ENCODE data around the gene WDR35.

DNA sequence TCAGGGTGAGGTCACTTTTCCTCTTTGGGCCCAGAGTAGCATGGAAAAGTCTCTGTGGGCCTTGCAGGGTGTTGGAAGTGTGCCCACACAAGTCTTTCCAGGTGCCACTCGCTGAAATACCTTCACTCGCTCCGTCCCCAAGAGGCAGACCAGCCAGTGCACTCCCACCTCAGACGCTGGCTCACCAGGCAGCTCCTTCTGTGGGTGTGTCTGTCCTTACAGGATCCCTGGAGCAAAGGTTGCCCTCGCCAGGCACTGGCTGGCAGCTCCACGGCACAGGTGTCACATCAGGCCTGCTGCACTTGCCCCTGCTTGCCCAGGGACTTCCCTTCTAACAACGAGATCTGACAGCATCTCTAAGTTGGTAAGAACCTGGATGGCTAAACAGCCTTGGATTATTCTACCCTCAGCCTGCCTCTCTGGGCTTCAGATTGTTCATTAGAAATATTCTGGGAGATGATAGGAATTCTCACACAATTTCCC is 261.9 kb downstream of the MYCN start:
- PRO-cap, result no peak
- RAMPAGE, long total RNA, 4 experiments, result no peak in any of the 4 experiments

DNA sequence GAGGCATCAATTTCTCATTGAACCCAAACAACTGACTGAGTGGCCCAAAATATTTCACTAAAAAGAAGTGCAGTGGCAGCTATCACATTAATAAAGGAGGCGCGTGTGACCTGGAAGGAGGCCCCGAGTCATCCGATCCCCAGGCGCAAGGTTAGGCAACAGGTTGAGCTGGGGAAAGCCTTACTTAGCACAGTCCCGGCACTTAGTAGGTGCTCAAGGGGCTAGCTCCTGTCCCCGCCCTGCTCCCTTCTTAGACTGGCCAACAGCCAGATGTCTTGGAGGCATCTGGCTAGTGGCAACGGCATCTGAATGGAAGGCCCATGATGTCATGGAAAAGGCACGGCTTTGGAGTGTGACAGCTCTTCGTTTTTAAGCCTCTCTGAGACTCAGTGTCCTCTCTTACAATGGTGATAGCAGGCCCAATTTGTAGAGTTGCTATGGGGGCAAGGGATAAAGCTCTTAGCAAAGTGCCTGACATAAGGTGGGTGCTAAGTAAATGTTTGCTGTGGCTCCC is 258.3 kb downstream of the CYRIA start:
- PRO-cap, result no peak
- RAMPAGE, long total RNA, 4 experiments, result no peak in any of the 4 experiments

GRCh38 chr2:16617089-16617805 is 48.4 kb downstream of the CYRIA start:
- PRO-cap, result no peak
- RAMPAGE, long total RNA, 4 experiments, result no peak in any of the 4 experiments

DNA sequence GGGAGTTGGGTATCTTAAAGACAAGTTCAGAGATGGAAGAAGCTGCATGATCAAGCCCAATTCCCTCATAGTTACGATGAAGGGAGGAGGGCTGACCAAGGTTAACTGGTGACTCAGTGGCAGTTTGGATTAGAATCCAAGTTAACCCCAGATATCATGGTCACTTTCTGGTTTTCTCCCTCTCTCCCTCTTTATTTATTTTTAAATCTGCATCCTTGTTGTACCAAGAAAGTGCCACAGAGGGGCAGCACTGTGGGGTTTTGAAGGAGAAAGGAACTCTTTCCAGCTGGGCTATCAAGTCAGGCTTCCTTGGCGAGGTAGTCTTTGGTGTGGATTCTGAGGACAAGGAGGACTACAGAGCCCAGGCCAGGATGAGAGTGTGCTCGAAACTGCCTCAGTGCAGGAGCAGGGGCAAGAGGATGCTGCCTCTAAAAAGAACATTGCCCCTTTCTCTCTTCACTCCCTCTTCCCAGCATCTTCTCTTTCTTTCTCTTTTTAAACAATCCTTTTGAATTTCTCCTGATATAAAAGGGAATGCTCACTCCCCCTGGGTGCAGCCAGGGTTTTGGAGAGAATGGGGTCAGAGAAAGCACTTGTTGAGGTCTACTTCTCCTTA is 47.7 kb downstream of the CYRIA start:
- PRO-cap, result no peak
- RAMPAGE, long total RNA, 4 experiments, result no peak in any of the 4 experiments

DNA sequence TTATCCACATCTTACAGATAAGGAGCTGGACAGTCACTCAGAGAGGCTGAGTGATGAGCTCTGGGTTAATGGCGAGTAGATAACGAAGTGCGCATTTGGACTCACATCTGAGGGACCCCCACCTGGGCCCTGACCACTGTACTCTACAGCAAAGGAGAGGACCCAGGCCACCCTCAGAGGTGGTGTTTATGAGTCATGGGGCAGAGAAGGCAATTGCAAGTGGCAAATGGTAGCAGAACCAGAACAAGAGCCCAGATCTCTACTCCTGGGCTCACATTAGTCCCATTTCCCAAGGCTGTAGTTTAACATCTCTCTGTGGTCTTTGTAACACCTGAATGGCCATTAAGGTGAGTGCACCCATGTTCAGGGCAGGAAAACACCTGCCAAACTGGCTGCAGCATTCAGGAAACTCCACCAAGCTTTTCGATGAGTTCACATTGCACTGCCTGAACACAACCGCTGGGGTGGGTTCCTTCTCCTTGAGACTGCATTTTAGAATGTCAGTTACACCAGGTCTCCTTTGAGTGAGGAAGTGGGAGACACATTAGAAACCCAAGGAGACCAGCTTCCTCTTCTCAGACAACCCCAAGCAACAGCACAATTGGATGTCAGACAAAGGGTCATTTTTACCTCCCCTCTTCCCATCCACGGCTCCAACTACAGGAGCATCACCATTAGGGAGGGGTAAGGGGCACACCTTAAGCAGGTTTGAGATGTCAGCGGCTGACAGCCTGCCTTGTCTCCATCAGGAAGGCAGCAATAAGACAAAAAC is 35.3 kb downstream of the CYRIA start:
- PRO-cap, result no peak
- RAMPAGE, long total RNA, 4 experiments, result no peak in any of the 4 experiments

DNA sequence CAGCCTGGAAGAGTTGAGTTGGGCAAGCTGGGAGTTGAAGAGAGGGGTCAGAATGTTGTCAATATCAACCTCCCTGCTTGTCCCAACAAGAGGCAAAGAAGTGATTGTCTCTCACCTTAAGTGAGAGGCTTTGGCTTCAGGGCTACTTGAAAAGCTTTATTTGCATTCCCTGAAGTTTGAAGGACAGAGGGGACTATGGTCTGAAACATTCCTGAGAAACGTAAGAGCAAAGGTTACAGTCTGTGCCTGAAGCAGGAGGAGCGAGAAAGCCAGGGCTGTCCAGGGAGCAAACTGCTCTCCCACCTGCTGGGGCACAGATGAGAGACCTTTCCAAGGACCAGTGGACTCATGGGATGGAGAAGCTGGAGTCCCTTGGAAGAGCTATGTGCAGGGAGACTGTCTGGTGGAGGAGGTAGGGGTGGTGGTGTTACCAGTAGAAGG is 97.7 kb upstream of the CYRIA start:
- PRO-cap, result no peak
- RAMPAGE, long total RNA, 4 experiments, result no peak in any of the 4 experiments

DNA sequence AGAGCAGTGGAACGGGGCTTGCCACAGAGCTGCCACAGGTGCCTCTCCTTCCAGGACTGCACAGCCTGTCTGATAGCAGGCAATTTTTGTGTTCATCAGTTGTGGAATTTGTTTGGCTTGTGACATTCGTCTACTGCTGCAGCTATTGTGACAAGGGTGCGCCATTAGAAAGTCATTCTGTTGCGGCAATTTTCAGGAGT is 109.6 kb upstream of the CYRIA start:
- PRO-cap, result no peak
- RAMPAGE, long total RNA, 4 experiments, result no peak in any of the 4 experiments

- PRO-cap, result no peak
- RAMPAGE, long total RNA, 4 experiments, result no peak in any of the 4 experiments
These were observed 828 bp upstream of the VSNL1 start for GRCh38 chr2:17539450-17540285.

GRCh38 chr2:17754366-17754762 is 426 bp downstream of the GEN1 start:
- PRO-cap, result no peak
- RAMPAGE, long total RNA, 4 experiments, result no peak in any of the 4 experiments

- PRO-cap, result no peak
- RAMPAGE, long total RNA, 4 experiments, result no peak in any of the 4 experiments
These were observed 2.7 kb downstream of the GEN1 start for GRCh38 chr2:17756672-17757017.

GRCh38 chr2:19281497-19281897 is 76.9 kb downstream of the OSR1 start:
- PRO-cap, result no peak
- RAMPAGE, long total RNA, 4 experiments, result no peak in any of the 4 experiments

DNA sequence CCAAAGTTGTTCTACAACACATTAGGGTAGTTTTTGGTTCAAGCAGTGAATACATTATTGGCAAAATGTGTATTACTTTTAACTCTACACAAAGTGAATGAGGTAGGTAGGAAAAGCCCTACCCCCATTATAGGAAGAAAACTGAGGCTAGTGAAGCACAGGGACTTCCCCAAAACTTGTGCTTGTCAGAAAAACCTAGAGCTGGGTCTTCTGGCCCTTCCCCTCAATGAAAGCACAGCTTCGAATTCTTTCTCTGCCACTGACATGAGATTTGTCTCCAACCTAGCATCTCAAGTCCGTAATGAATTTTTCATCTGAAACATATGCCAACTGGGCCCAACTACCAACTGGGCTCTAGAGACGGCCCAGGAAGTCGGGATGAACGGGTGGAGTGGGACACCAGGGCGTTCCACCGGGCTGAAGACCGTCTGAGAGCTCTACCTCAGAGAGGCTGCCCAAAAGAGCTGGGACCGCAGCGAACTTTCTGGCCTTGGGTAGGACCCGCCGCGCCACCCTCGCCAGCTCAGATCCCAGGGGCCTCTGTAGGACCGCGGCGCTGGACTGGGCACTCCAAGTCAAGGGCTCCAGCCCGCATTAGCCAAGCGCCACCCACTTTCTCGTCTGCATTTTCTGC is 11.1 kb downstream of the OSR1 start:
- PRO-cap, result no peak
- RAMPAGE, long total RNA, 4 experiments, result no peak in any of the 4 experiments

GRCh38 chr2:19538320-19539027 is 180.1 kb upstream of the OSR1 start:
- PRO-cap, result no peak
- RAMPAGE, long total RNA, 4 experiments, result no peak in any of the 4 experiments

DNA sequence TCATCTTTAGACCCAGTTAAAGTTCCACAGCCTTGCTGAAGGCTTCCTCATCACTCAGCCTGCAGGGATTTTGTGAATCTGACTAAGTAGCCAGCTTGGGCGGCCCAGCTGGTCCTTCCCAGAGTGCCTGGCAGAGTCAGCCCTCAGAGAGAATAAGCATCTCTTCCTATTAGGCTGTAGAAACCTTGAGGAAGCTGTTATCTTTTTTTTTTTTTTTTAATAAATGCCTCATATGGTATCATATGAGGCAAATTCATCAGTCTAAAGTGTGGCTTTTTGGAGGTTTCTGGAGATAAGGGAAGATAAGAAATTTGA is 263.5 kb downstream of the TTC32 start:
- PRO-cap, result no peak
- RAMPAGE, long total RNA, 4 experiments, result no peak in any of the 4 experiments

GRCh38 chr2:19989983-19990422 is at the start of gene WDR35:
Gene WDR35 (minus strand): TSS chr2:19990105.
- PRO-cap, result unidirectional peak, plus-strand start at chr2:19990229
- RAMPAGE, long total RNA, 4 experiments, result start-site peak on the plus strand in 1 of 4 experiments, at chr2:19990185-19990211 at its widest, 10 reads per replicate; start-site peak on the minus strand in 3 of 4 experiments, at chr2:19990064-19990125 at its widest, 36 to 383 reads per replicate

GRCh38 chr2:20050122-20051092 is 1.0 kb downstream of the LAPTM4A start:
- PRO-cap, result no peak
- RAMPAGE, long total RNA, 4 experiments, result no peak in any of the 4 experiments

- PRO-cap, result no peak
- RAMPAGE, long total RNA, 4 experiments, result no peak in any of the 4 experiments
These were observed 46.6 kb downstream of the SDC1 start for GRCh38 chr2:20178196-20178837.

GRCh38 chr2:20212150-20213510 is 12.3 kb downstream of the SDC1 start:
- PRO-cap, result no peak
- RAMPAGE, long total RNA, 4 experiments, result no peak in any of the 4 experiments

DNA sequence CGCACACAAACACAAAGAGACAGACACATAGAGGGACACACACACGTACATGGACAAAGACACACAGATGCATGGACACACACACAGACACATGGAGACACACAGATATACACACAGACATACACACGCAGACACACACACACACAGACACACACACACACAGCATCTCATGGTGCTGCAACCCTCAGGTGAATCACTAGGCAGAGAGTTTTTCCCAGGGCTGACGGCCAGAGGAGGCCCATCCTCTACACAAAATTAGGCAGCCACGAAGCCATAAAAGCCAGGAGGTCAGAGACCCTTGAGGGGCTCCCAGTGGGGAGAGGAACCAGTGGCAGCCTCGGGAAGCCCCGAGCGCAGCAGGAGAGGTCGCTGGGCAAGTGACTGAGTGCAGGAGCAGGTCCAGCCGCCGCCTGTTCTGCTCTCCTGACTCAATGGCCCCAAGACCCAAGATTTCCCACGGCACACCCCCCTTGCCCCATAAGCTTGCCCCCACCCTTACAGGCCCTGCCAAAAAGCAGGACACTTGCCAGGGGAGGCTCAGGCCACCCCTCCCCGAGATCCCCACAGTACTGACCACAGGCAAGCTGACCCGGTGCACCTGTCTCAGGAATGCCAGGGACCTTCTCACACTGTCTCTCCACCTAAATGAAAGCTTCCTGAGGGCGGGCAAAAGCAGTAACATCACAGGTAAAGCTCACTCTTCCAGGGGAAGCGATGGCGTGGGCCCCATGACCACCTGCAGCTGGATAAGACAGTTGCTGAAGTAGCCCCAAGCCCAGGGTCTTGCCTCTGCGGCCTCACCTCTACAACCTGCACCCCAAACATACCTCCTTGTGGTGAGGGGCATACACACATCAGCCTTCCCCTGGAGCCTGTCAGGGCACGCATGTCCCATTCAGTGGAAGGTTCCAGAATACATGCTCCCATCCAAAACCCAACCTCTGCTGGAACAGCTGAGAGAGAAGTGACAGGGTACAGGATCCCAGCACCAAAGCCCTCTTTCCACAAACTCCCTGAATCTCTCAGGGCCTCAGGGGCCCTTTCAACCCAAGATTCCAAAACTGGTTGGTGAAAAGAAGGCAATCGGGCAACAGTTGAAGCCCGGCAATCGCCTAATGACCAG is 5.9 kb downstream of the SDC1 start:
- PRO-cap, result no peak
- RAMPAGE, long total RNA, 4 experiments, result no peak in any of the 4 experiments

DNA sequence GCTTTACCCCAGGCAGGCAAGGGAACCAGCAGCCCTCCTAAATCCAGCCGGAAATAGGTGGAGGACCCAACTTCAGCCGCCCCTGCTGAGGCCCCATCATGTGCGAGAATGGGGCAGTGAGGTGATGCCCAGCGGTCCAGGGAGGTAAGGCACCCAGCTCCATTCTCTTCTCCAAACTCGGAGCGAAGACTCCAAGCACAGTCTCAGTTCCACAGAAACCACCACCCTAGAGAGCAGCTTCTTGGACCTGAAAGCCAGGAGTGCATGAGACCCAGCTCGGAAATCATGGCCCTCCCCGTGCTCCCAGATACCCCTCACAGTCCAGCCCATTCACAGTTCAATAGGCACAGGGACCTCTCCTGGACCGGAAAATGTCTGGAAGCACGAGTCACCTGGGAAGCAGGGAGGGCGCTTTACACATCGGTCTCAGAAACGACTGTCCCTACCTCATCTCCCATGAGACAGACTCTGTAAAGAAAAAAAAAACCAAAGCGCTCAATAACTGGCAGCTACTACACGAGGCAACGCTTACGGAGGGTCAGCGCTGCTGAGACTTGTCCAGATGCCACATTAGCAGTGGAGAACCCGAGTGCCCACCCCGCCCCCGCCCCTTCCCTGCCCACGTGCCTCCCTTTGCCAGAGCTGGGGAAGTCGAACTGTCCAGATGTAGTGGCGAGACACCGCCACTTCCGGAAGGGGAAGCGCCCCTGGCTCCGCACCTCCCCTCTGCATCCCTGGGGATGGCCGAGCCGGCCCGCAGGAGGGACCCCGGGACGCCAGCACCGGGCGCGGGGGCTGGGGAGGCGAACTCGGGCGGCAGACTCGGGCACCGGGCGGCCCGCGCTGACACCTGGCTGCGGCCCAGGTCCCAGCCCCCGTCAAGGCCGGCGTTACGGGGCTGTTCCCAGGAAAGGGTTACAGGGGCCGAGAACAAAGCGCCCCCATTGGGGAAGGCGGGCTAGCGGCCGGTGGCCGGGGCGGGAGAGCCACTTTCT is 1.8 kb downstream of the SDC1 start:
- PRO-cap, result no peak
- RAMPAGE, long total RNA, 4 experiments, result no peak in any of the 4 experiments

Data from omental fat pad (tissue), 4 donors.